Mammary microvascular endothelial cell (primary cell): Measurements from ENCODE around the gene UCKL1.

GRCh38 chr20:63847438-63848576, 13.5 kb upstream of the ABHD16B start:
- RAMPAGE, long total RNA: no peak

DNA sequence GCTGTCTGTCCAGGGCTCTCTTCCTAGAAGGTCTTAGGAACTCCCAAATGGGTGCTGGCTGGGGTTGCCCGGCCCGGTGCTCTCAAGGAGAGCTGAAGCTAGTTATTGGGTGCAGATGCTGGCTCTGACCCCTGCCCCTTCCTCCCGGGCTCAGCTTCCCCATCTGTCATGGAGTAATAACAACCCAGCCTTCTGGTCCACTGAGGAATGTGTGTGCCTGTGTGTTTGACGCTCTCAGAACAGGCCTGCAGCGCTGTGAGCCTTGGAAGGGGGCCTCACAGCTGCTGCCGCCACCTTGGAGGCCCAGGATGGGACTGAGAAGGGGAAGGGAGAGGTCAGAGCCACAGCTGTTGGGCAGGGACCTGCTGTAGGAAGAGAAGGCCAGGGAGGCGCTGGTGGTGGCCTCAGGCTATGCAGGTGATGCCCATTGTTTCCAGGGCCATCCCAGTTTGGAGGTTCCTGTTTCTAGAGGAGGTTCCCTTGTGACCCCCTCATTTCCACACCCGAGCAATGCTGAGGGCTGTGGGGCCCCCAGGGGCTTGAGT, 13.8 kb downstream of the TPD52L2 start:
- RAMPAGE, long total RNA: no peak

DNA sequence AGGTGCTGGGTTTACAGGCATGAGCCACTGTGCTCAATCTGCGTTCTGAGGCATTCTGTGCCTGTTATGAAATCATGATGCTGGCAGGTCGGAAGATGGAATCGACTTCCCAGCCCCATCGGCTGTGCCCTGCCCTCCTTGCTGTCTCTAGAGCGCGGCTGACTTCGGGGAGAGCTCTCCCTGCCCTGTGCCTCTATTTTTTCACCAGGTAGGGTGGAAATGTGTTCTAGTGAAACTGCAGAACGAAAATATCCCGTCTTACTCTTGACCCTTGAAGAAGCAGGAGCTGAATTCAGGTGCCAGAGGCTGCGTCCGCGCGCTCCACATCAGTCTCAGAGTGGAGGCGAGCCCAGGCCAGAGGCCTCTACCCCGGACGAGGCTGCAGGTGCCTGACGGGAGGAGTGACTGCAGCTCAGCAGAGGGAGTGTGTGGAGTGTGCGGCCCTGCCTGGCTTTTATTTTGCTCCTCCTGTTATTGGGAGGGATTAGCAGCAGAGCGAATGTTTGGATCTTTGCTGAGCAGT, 6.4 kb downstream of the DNAJC5 start:
- RAMPAGE, long total RNA: no peak

GRCh38 chr20:63956186-63956552, at the start of gene UCKL1:
Gene UCKL1, minus strand, starts transcription at chr20:63956416.
- RAMPAGE, long total RNA: start-site peak on the minus strand at chr20:63956388-63956417, 823 and 246 reads in 2 replicates

GRCh38 chr20:63975008-63975497, 4.4 kb downstream of the SAMD10 start:
- RAMPAGE, long total RNA: no peak

DNA sequence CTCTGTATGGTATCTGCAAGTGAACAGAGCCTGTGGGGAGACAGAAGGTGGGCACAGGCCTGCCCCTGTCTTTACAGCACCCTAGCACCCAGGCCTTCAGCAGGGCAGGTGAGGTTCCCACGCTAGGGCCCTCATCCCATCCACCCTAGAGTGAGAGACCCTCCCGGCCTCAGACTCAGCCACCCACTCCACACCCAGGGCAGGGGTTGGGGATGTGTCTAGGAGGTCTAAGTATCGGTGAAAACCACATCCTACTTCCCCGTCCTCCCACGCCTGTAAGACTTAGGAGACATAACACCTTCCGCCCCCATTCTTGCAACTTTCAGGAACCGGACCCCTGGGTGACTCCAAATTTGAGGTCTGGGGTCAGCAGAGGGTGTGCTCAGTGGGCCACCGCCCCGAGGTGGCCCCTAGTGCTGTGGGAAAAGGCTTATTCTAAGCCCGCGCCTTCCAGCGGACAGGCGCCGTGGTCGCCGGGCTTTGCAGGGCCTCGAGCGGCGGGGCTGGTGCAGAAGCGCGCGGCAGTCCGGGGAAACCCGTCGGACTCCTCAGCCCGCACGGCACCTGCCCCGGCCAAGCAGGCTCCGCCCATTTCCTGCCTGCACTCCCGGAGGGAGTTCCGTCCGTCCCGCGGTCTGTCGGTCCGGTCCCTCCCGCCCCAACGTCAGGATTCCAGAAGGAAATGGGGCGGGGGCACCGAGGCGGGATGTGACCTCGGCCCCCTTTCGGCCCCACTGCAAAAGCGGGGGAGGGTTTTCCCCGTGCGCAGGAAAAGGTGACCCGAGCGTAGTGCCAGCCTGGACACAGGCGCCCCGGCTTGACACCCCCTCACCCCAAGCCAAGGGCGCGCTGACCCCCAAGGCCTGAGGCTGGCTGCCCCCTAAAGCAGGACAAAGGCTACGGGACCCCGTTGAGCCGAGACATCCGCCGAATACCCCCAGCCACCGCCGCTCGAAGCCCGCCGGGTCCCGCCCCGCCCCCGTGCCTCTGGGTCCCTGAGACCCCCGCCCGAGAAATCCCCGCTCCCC, 796 bp downstream of the SAMD10 start:
- RAMPAGE, long total RNA: no peak

DNA sequence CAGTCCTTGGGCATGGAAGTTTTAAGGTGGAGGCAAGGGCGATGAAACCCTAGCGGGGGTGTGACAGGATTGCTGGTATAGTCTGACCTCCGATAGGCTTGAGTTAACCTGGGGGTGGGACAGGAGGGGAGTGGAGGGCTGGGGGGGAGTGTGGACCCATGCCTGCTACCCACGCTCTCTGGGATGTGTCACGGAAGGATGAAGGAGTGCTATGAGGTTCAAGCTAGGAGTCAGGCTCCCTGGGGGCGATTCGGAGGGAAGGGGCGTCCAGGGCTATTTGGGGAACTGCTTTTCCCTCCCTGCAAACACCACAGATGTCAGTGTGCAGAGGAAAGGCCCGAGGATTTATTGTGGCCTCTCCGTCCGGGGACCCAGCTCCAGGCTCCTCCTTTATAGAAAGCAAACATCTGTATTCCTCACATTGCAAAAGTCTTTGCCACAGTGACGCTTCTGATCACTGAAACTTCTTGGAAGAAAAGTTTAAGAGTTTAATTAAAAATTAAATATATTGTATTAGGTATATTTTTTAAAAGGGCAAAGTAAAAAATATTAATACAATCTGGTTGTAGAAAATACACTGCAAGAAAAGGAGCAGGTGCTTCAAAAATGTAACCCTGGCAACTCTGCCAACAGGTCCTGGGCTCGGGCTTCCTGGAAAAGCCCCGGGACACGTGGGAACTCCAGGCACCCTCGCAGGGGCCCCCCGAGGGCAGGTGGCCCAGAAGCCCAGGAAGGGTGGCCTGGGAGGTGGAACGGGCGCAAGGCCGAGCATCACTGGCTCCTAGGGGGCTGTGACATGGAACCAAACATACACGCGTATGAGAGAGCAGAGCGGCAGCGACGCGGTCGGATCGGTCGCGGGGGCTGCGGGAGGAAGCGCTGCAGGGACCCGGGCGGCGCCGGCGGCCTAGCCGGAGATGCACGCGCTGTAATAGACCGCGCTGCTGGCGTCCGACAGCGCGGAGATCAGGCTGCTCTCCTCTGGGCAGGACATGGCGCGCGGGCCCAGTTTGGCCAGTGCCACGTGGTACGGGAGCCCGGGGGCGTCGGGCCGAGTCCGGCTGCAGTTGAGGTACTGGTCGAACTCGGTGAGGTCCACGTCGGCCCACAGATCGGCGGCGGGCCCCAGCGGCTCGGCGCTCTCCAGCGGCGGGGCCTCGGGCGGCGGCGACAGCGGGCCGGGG, 1.8 kb downstream of the SOX18 start:
- RAMPAGE, long total RNA: no peak

- RAMPAGE, long total RNA: no peak
Observed at GRCh38 chr20:64051466-64052225, 2.2 kb upstream of the SOX18 start.

- RAMPAGE, long total RNA: no peak
Observed at GRCh38 chr20:64062059-64062685, 826 bp upstream of the TCEA2 start.

- RAMPAGE, long total RNA: no peak
Observed at GRCh38 chr20:64072357-64073092, 6.8 kb downstream of the RGS19 start.

DNA sequence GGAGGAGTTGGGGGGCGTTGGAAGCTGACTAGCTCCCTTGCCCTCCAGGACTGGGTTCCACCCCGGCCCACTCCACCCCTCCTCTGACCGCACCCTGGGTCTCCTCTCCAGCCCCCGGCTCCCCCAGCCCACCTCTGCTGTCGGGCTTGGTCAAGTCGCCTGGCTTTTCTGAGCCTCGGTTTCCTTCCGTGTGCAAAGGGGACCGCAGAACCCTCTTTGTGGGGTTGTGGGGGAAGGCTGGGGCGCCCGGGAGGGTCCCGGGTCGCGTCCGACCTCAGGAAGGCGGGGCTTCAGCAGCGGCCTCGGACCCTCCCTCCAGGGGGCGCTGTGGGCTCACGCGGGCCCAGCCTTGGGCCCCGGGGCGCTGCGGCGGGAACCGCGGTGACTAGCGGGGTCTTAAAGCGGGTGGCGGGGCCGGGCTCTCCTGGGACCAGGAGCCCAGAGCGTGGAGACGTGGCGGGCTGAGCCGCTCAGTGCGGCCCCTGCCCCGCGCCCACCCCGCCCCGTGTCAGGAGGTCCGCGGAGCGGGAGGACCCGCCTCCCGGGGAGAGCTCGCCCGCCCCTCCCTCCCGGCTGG, 5.4 kb downstream of the NPBWR2 start:
- RAMPAGE, long total RNA: no peak

GRCh38 chr20:64120395-64120745, 13.0 kb upstream of the NPBWR2 start:
- RAMPAGE, long total RNA: no peak

DNA sequence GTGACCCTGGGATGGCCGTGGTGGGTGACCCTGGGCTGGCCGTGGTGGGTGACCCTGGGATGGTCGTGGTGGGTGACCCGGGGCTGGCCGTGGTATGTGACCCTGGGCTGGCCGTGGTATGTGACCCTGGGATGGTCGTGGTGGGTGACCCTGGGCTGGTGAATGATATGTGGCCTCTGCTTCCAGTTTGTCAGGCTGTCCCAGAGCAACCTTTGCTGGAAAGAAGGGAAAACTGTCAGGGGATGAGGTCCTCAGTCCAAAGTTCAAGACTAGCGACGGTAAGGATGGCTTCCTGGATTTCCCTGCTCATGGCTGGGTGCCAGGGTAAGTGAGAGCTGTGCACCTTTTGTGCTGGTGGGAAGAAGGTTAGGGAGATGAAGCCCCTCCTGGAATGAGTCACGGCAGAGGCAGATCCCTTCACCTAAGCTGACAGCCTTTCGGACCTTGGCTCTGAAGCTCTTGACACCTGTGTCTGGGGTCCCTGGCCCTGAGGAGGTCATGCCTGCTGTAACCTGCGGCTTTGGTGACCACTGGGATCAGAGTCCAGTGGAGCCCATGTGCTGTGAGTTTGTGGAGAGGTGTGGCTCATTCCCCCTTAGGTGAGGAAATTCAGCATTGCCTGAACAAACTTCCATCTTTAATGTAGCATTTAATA, 19.1 kb upstream of the PCMTD2 start:
- RAMPAGE, long total RNA: no peak